Endometrial microvascular endothelial cells (primary cell): ENCODE measurements around the gene RAB8A.

- RAMPAGE, long total RNA: no peak
These were observed 2.6 kb downstream of the CYP4F3 start for GRCh38 chr19:15643268-15643736.

DNA sequence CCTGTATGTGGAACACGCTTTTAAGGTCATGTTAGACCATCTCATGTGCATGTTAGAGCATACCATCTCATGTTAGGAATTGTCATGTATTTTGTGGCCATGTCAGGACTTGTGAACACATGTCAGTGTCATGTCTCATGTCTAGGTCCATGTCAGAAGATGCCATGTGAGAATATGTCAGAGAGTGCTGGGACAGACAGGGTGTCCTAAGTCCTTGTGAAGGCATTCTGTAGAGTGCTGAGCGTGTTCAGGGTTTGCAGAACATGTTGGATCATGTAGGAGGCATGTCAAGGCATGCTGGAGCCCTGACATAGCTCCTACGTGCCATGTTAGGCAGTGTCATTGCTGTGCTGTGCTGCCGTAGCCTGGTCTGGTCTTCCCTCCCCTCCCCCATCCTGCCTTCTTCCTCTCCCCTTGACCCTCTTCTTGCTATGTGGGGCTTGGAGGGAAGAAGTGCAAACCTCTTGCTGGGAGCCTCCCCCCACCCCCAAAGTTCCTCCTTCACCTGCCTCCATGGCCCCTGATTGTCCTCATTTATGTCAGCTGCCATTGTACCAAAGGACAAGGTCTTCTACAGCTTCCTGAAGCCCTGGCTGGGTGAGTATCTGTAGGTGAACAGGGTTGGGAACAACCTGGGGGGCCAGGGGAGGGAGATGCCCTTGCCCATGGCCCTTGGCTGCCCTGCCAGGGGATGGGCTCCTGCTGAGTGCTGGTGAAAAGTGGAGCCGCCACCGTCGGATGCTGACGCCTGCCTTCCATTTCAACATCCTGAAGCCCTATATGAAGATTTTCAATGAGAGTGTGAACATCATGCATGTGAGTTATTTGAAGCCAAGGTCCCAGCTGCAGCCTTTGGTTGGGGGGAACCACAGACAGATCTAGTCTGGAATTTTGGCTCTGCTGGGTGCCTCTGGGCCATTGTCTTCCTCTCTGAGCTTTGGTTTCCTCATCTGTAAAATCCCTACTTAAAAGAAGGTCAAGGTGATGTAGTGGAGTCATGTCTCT is 6.1 kb downstream of the CYP4F3 start:
- RAMPAGE, long total RNA: no peak

GRCh38 chr19:15829348-15829917 is 14.0 kb upstream of the OR10H1 start:
- RAMPAGE, long total RNA: no peak

DNA sequence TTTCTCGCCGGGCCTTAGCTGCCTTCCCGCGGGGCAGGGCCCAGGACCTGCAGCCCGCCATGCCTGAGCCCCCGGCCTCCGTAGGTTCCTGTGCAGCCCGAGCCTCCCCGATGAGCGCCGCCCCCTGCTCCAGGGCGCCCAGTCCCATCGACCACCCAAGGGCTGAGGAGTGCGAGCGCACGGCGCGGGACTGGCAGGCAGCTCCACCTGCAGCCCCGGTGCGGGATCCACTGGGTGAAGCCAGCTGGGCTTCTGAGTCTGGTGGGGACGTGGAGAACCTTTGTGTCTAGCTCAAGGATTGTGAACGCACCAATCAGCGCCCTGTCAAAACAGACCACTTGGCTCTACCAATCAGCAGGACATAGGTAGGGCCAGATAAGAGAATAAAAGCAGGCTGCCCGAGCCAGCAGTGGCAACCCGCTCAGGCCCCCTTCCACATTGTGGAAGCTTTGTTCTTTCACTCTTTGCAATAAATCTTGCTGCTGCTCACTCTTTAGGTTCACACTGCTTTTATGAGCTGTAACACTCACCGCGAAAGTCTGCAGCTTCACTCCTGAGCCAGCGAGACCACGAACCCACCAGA is 2.1 kb upstream of the CYP4F2 start:
- RAMPAGE, long total RNA: no peak

DNA sequence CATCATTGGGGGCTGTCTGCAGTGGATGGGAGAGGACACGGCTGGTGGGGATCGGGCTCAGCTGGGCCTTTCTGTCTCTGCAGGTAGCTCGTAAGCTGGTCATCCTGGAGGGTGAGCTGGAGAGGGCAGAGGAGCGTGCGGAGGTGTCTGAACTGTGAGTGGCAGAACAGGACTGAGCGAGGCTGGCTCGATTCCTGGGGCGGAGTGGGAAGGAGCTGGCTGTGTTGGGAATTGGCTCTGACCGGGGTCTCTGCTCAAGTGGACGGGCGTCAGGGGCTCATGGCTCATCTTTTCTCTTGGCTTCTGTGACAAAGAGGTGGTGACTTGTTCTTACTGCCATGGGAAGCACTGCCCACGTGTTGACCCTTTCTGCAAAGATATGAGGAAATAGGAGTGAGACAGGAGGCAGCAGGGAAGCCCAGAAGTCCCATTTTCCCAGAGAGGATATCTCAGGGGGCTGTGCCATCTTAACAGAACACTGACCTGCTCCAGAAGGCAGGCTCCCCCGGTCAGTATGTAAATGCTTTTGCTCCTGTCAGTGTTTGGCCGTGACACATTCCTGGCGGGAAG is 11.7 kb downstream of the TPM4 start:
- RAMPAGE, long total RNA: no peak

DNA sequence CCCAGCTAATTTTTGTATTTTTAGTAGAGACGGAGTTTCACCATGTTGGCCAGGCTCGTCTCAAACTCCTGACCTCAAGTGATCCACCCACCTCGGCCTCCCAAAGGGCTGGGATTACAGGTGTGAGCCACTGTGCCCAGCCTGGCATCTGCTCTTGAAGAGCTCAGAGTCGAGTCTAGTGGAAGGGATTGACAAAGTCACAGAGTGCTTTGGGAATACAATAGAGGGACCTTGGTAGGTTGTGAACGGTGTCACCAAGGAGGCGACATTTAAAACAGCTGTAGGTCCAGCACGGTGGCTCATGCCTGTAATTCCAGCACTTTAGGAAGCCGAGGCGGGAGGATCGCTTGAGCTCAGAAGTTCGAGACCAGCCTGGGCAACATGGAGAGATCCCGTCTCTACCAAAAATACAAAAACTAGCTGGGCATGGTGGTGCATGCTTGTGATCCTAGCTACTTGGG is 14.9 kb downstream of the TPM4 start:
- RAMPAGE, long total RNA: no peak

- RAMPAGE, long total RNA: no peak
These were observed 17.3 kb downstream of the TPM4 start for GRCh38 chr19:16093486-16094037.

GRCh38 chr19:16111140-16112065 is at the start of gene RAB8A:
Gene RAB8A (plus strand): TSS chr19:16111889.
- RAMPAGE, long total RNA: start-site peak on the plus strand at chr19:16111883-16111897, 269 and 1,230 reads in 2 replicates

DNA sequence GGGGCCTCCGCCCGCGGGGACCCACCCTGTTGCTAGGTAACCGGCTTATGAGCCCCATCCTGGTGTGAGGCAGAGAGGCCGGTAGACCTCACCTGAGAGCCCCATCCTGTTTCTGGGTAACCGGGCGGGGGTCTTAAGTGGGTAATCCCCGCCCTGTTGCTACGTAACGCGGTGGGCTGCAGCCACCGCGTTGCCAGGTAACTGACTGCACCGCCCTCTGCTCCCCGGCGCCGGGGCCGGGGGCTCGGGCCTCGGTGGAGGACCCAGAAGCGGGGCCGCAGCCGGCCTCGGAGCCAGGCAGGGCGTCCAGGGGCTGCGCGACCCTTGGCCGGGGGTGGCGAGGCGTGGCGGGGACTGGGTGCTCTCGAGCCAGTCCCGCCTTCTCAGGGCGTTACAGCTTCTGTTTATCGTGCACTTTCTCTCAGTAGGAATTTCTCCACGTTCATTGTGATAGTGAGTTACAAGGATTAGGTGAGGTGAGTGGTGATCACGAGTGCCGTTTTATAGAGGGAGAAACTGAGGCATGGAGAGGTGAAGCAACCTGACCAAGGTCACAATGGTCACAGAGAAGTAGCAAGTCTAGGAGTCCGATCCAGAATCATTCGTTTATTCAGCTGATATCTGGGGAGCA is 516 bp downstream of the AP1M1 start:
- RAMPAGE, long total RNA: no peak

DNA sequence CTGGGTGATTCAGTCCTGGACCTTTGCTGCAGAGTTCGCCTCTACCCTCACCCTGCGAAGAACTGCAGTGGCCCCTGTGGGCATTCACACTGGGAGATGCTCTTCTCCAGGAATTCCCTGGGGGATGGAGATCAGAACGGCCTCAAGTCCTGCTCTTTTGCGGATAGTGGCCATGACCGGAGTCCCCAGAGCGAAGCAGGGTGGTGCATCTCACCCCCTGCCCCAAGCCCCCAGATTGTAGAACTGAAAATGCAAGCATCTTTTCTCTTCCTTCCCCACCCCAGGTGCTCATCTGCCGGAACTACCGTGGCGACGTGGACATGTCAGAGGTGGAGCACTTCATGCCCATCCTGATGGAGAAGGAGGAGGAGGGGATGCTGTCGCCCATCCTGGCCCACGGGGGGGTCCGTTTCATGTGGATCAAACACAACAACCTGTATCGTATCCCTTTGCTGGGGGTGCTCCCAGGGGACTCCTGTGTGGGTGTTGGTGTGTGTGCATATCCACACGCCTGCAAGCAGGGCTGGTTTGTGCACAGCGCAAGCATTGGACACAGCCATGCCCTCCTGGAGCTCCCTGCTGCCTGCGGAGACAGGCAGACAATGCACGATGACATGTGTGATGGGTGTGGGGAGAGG is 5.6 kb downstream of the AP1M1 start:
- RAMPAGE, long total RNA: no peak

- RAMPAGE, long total RNA: no peak
These were observed 3.1 kb downstream of the KLF2 start for GRCh38 chr19:16327525-16328307.

DNA sequence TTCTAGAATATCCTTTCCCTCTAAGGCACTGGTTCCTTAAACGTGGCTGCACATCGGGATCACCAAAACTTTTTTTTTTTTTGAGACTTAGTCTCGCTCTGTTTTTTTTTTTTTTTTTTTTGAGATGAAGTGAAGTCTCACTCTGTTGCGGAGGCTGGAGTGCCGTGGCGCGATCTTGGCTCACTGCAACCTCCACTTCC is 9.5 kb upstream of the EPS15L1 start:
- RAMPAGE, long total RNA: no peak

DNA sequence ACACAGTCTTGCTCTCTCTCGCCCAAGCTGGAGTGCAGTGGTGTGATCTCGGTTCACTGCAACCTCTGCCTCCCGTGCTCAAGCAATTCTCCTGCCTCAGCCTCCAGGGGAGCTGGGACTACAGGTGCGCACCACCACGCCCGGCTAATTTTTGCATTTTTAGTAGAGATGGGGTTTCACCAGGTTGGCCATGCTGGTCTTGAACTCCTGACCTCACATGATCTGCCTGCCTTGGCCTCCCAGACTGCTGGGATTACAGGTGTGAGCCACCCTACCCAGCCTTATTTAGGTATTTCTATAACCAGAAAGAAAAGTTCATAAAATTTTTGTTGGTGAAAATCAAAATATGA is 1.5 kb upstream of the CHERP start:
- RAMPAGE, long total RNA: no peak

DNA sequence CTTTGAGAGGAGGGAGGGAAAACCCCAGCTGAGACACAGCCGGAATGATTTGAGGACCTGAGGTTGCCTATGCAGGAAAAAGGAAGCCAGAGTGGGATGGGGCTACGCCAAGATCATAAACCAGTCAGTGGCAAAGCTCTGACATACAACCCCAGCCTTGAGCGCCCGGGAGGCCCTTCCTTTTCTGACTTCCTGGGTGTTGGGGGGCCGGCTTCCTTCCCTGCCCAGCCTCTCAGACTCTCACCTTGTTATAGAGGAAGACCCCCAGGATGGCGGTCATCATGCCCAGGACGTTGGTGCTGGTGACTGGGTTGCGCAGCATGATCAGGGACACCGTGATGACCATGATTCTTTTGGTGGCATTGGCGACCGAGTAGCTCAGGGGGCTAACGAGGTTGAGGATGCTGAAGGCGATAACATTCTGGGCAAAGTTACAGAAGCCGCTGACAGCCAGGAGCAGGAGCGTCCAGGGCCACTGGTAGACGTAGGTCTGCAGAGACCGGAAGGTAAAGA is 12.7 kb upstream of the CHERP start:
- RAMPAGE, long total RNA: no peak

GRCh38 chr19:16625286-16625960 is 2.6 kb downstream of the MED26 start:
- RAMPAGE, long total RNA: no peak

DNA sequence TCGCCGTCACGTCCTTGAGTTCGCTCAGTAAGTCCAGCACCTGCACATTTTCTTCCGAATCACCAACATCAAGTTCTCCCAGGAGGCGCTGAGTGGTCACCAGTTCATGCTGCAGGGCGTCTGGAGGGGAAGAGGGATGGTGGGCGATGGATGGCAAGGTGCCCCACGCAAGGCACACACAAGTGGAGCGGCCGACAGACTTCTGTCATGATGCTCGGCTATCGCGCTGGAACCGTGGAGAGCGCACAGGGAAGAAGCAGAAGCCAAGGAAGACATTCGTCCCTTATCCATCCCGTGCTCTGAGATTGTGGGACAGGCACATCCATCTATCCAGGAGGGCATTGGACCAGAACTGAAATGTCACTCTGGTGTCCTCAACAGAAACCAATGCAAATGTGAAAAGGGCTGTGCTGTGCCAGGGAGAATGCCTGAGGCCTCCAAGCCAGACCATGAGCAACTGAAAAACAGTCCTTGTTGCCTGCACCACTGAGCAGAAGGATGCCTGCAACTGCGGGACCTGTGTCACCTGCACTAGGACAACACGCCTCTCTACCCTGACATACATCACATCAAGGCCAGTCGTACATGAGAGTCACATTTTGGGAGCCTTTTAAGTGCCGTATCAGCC is 22.3 kb downstream of the HAUS8 start:
- RAMPAGE, long total RNA: no peak

DNA sequence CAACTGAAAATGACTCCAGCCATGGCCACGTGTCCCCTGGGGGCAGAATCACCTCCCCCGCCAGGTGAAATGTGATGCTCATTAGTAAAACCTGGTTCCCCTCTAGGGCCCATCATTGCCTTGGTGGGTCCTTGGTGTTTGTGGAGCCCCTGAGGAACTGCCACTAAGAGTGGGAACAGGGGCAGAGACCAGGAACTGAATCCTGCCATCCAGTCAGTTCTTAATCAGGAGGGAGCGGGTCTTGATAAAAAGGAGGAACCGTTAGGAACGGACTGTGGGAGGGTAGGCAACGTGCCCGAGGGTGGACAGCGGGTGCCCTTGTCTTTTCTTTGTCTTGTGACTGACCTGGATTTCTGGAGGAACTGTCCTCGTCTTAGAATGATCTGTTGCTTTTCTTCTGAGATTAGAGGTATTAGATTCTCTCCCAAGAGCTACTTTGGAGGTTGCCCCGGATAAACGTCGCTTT is 3.5 kb downstream of the MYO9B start:
- RAMPAGE, long total RNA: no peak

- RAMPAGE, long total RNA: no peak
These were observed 34.4 kb downstream of the MYO9B start for GRCh38 chr19:17109757-17110646.

GRCh38 chr19:17116779-17117428 is 41.3 kb downstream of the MYO9B start:
- RAMPAGE, long total RNA: no peak

DNA sequence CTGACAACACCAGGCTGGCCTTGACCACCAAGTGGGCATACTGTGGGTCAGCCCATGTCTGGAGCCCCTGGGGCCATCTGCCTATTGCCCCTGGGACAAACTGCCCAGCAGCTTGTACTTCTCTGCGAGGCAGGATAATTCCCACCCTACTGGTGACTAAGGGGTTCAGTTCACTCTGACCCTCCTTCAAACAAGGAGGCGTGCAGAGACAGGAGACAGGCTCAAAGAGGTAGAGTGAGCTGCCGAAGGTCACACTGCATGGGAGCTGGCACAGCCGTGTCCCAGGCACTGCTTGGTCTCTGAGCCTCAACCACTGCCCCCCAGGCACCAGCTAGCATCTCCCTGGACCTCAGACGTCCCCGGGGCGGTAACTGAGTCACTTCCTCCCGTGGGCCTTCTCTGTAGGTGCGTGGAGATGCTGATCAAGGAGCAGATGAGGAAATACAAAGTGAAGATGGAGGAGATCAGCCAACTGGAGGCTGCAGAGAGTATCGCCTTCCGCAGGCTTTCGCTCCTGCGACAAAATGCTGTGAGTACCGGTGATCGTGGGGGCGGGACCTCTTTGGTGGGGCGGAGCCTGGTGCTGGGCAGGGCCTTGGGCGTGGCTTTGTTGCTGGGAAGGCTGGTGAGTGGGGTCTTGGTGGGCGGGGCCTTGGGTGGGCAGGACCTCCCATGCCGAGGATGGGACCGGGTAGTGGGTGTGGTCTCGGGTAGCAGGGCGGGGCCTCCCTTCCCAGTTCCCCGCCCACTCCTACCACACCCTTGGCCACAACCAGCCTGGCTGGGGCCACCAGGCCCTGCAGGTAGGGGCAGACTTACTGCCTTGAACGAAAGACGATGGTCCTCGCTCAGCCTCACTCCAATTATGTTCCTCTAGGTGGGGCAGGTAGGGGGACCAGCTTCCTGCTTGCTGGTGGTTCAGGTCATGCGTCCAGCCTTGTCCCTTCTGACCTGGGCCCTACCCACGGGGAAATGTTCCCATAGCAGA is 5.7 kb upstream of the USE1 start:
- RAMPAGE, long total RNA: no peak